Measurements from ENCODE around the genes FAM200A, CYP3A5 and ZCWPW1.

DNA sequence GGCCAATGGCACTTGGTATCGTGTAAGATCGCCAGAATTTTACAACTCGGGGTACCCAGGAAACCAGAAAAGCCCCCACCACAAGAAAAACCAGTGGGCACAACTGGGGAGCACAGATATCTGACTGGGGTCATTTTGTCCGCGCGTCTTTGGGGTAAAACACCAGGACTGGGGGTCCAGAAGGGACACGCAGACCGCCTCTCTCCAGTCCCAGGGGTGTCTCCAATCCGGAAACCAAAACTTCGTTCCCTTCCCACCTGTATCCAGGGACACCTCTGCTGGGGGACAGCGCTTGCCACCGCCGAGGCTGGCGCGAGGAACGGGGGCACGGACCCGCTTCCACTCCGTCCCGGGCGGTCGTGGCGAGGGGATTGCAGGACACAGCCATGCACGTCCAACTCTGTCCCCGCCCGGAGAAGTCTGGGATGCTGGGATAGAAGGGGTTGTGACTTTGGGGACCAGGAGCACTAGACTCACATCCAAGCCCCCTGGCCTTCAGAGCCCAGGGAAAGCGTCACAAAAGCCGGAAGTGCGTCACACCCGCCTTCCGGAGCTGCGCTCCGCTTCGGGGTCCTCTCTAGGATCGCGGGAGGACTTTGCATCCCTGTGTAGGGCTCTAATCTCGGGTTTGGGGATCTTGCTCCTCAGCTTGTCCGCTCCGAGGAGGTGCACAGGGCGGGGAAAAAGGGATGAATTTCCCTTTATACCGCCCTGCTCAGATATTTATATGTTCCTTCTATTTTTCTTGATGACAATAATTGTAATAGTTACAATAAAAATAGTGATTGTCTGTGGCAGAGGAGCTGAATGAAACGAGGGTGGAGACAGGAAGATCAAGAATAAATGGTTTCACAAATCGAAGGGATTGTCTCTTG is at the start of gene FAM200A:
Gene FAM200A, minus strand, starts transcription at position 518 of the 875 bp plus-strand sequence.
- PRO-cap = bidirectional peak, plus-strand start at position 580 of the sequence, minus-strand start at position 497 of the sequence
- RAMPAGE, long total RNA, 3 experiments = start-site peak on the minus strand in 3 of 3 experiments, centred at positions 493 to 516 of the sequence, 15 to 53 reads per replicate

GRCh38 chr7:99562104-99562635 is 3.7 kb downstream of the ZNF655 start:
- PRO-cap = no peak
- RAMPAGE, long total RNA, 3 experiments = no peak in any of the 3 experiments

GRCh38 chr7:99562636-99563351 is 4.4 kb downstream of the ZNF655 start:
- PRO-cap = no peak
- RAMPAGE, long total RNA, 3 experiments = no peak in any of the 3 experiments

DNA sequence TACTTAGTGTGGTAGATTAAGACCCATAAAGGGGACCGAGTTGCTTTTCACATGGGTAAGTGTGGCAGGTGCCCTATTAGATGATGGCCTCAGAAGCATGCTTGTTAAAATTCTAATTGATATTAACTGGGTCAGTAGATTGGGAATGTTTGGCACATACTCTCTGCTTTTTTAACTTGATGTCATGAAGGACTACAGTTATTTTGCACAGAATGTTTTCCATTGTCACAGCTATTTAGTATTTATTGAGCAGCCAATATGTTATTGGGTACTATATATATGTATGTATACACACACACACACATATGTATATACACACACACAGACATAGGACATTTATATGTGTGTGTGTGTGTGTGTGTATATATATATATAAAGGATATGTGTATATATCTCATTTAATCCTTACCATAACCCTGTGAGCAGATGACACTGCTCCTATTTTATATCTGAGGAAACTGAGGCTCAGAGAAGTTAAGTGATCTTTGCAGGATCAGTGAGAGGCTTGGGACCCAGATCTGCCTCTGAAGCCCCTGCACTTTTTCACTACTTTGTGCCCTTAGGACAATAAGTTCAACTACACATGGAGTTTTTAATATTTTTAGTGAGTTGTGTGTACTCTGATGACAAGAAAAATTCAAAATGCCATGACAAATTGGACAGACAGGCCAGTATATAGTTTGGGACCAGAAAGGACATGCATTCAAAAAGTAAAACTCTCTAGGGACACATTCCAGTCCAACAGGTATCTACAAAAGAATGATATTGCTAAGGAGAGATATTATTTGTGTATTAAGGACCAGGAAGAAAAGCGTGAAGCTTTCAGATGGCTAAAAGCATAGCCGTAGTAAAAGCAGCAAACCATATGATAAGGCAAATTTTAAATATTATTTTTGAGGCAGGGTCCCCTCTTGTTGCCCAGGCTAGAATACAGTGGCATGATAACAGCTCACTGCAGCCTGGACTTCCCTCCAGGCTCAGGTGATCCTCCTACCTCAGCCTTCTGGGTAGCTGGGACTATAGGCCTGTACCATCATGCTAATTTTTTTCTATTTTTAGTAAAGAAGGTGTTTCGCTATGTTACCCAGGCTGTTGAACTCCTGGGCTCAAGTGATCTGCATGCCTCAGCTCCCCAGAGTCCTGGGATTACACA is 7.6 kb downstream of the ZNF655 start:
- PRO-cap = no peak
- RAMPAGE, long total RNA, 3 experiments = no peak in any of the 3 experiments

GRCh38 chr7:99658419-99659324 is 21.1 kb downstream of the CYP3A5 start:
- PRO-cap = no peak
- RAMPAGE, long total RNA, 3 experiments = no peak in any of the 3 experiments

DNA sequence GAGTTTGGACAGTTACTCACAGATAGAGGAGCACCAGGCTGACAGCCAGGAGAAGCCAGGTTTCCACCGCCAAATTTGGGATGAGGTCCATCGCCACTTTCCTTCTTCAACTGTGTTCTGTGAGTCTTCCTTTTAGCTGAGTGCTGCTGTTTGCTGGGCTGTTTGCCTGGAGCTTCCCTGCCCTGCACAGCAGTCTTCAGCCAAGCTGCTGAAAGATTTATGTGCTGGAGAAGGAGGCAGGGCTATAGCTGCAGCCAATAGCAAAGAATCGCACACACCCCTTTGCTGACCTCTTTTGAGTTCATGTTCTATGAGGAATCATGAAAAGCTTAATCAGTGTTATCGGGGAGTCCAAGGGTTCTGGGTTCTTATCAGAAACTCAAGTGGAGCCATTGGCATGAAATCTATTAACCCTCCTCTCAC is at the start of gene CYP3A5:
Gene CYP3A5, minus strand, starts transcription at position 191 of the 423 bp plus-strand sequence.
- PRO-cap = no peak
- RAMPAGE, long total RNA, 3 experiments = start-site peak on the minus strand in 3 of 3 experiments, centred at positions 191 to 193 of the sequence, 14 to 451 reads per replicate

DNA sequence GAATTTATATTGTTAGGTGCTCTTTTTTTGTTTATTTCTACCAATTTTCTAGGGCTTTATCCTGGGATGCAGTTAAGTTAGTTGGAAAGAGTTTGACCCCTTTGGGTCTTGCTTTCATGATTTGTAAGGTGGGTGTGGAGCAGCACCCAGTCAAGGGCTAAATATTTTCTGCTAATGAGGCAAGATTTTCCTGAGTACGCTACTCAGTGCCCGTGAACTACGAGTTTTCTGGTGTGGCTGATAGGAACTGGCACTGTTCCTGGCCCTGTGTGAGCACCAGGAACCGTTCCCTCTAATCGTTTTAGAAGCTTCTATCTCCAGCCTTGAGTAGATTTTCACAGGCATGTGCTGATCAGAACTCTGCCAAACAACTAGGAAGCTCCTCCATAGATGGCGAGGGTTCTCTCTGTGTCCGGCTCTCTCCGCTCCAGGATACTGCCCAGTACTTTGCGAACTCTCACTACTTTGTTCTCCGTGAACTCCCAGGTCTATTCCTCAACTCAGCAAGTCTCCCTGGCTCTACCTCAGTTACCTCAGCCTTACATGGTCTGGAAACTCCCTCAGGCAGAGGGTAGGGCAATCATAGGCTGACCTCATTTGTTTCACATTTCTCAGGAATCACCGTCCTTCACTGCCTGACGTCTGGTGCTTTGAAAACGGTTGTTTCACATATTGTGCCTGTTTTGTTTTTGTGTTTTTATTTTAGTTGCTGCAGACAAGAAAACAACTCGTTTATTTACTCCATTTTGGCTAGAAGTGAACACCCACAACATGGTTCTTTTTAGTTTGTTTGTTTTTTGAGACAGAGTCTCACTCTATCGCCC is 17.7 kb downstream of the TRIM4 start:
- PRO-cap = no peak
- RAMPAGE, long total RNA, 3 experiments = no peak in any of the 3 experiments

DNA sequence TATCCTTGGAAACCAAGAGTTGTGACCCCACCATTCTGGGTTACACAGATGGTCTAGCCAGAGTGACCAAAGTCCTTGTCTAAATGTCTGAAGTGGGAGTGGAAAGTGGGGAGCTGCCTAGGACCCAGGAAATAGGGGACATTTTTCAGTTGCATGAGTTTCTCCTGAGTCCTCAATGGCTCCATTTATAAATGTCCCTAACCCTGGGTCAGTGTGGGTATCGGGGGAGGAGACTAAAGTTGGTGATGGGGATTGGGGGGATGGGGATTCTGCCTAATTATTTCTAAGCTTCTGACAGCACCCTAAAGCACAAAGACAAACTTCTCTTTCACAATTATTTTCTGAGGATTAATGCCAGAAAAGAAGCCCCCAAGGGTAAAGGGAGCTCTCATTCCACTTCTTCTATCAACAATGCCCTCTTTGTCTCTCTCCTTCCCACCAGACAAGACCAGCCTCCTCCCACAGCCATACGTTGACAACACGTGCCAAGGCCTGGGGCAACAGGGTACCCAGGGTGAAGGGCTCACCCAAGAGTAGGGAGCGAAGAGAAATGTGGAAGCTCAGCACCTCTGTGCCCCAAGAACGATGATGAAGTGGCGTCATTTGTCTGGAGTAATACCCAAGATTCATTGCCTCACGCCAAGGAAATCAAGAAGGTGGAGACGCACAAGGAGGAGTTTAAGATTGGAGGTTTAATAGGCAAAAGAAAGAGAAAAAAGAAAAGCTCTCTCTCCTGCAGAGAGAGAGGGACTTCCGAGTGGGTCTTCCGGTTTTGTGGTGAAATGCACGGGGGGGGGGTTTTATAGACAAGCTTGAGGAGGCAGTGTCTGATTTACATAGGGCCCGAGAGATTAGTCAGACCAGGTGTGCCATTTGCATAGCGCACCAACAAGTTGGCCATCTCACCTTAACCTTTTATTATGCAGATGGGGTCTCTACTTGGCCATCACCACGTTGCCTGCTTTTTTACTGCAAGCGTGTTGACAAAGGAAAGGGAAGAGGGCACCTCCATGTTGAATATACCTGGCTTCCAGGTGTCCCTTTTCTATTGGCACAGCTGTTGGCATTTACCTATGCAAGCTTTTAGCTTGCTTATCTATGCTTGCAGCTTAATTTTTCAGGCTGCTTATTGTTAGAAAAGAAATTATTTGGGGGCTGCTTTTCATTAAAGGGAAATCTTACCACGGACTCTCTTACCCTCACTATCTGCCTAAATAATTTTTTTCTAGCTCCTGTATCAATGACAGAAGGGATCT is 14.5 kb upstream of the GJC3 start:
- PRO-cap = no peak
- RAMPAGE, long total RNA, 3 experiments = no peak in any of the 3 experiments

GRCh38 chr7:100012496-100013244 is 2.7 kb upstream of the ZKSCAN1 start:
- PRO-cap = no peak
- RAMPAGE, long total RNA, 3 experiments = no peak in any of the 3 experiments

DNA sequence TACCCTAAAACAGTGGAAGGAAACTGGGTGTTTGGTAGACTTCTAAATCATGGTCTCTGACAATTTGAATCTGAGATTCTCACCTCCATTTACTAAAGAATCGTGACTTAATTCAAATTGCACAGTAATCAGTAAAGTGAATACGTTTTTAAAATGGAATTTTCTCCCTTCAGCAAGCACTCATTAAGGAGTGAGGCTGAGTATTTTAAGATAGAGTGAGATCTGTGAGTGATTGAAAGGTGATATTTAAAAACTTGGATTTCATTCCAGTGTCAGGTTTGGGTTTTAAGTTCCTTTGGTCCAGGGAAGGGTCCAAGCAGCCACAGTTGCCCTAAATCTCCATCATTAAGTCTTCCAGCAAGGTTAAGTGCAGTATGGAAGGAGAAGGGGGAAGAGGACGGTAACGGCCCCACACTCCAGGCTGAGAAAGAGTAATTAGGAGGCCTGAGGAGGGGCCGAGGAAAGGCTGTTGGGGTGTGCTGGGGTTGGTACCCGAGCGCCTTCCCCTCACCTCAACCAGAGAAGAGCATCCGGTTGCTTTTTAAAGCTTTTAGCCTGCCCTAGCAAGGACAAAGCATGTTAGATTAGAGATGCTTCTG is 9.2 kb upstream of the ZSCAN21 start:
- PRO-cap = no peak
- RAMPAGE, long total RNA, 3 experiments = no peak in any of the 3 experiments

DNA sequence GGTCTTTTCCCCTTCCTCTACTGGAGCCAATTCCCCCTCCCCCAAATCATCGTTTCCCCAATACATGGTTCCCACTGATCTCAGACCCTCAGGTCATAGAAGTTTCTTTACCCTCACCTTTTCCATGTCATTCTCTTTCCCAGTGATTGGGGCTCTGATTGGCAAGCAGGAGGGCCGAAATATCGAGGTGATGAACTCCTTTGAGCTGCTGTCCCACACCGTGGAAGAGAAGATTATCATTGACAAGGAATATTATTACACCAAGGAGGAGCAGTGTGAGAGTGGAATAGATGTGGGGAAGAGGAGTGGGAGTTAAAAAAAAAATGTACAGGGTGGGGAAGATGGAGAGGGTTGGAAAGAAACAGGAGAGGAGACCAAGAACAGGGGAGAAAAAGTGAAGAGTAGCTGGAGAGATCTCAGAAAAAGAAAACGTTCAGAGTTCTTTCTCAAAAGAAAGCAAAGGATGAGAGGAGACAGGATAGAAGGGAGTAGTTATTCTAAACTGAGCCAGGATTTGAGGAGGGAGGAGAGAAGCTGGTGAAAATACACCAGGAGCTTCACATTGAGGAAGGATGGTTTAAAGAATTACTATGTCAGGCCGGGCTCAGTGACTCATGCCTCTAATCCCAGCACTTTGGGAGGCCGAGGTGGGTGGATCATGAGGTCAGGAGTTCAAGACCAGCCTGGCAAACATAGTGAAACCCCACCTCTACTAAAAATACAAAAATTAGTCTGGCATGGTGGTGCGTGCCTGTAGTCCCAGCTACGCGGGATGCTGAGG is 893 bp downstream of the COPS6 start:
- PRO-cap = no peak
- RAMPAGE, long total RNA, 3 experiments = no peak in any of the 3 experiments

DNA sequence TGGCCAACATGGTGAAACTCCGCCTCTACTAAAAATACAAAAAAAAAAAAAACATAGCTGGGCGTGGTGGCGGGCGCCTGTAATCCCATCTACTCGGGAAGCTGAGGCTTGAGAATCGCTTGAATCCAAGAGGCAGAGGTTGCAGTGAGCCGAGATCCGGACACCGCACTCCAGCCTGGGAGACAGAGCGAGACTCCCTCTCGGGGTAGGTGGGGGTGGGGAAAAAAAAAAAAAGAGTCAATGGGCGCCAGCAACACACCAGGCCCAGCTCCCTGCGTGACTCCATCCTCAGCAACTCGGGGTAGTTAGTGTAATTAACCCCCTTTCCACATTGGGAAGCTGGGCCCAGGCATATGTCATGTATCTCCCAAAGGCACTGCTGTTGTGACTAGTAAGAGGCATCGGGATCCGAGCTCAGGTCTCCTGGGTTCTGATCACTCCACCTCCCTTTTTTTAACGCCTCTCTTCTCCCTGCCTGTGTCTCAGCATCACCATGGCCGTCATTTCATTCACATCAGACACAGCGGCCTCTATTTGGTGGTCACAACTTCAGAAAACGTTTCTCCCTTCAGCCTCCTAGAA is 837 bp downstream of the AP4M1 start:
- PRO-cap = no peak
- RAMPAGE, long total RNA, 3 experiments = no peak in any of the 3 experiments

DNA sequence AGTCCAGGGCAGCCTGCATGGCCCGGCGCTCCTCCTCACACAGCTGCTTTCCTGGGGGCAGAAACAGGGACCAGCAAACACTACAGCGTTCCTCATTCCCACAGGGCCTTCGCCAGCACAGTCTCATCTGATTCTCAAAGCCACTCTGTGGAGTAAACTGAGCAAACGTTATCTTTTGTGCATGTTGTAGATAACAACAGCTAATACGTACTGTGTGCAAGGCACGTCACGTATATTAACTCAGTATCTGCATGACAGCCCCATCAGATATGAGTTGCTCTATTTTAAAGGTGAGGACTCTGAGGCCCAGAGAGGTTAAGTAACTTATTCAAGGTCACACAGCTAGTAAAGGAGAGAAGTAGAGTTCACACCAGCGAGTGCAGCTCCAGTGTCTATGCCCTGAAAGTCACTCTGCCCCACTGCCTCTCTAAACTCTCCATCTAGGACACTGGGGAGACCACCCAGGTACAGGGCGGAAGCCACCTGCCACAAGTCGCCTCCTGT is 2.7 kb downstream of the TRAPPC14 start:
- PRO-cap = no peak
- RAMPAGE, long total RNA, 3 experiments = no peak in any of the 3 experiments

GRCh38 chr7:100201390-100202243 is 18.1 kb upstream of the PVRIG start:
- PRO-cap = no peak
- RAMPAGE, long total RNA, 3 experiments = no peak in any of the 3 experiments

DNA sequence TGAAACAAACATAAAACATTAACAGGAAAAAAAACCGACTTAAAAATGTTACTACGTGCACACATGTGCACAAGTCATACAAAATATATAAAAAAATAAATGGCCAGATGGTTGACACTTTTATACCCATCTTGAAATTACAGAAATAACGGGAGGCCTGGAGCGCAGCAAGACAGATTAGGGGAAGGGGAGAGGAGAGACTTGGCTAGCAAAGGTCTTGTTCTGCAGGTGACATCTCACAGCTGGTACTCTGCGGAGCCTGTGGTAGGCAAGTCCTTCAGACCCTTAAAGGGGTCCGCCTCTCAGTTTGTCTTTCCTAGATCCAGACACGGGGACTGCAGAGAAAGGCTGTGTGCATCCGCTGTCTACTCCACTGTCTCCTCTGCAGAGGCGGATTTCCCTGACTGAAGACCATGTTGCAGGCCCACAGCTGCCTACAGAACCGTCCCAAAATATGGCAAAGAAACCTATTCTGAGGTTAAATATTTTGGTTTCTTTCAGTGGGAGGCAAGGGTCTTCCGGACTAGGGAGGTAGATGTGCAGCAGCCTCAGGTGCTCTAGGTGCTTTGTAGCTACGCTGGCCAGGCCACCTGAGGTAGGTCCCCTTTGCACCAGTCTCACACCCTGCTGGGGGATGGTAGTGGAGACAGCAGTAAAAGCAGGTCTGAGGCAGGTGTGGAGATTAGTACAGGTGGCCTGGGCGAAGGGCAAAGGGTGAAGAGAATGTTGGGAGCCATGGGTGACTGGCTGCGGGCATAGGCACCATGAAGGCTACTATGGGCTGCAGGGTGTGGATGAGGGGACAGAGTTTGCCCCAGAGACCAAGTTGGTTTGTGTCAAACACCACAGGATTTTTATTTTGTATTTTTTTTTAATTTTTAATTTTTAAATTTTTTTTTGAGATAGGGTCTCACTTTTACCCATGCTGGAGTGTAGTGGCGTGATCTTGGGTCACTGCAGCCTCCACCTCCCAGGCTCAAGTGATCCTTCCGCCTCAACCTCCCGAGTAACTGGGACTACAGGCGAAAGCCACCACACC is 8.2 kb upstream of the PILRB start:
- PRO-cap = no peak
- RAMPAGE, long total RNA, 3 experiments = no peak in any of the 3 experiments

DNA sequence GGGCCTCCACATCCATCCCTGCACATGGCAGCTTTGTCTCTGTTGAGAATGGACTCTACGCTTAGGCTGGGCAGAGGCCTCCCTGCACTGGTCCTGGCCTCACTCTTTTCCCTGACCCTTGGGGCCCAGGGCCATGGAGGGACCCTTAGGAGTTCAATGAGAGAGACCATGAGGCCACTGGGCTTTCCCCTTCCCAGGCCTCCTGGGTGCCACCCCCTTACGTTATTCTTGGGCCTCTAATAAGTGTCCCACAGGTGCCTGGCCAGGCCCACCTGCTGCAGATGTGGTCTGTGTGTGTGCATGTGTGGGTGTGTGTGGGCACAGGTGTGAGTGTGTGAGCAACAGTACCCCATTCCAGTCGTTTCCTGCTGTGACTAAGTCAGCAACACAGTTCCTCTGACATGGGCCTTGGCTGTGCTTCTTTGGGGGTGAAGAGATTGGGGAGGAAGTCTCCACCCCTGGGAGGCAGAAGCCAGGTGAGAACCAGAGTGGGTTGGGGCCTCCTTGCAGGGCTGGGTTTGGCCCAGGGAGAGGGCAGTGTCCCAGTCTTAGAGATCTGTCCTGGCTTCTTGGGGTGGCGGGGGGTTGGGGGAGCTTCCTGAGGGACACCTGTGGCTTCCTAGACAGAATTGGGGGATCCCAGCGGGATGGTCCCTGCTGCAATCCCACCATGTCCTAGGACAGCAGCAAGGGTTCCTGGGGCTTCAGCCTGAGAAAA is 4.2 kb upstream of the PILRB start:
- PRO-cap = no peak
- RAMPAGE, long total RNA, 3 experiments = no peak in any of the 3 experiments

GRCh38 chr7:100428173-100429236 is at the start of gene ZCWPW1:
Gene ZCWPW1, minus strand, starts transcription at chr7:100428703.
- PRO-cap = bidirectional peak, plus-strand start at chr7:100428463, minus-strand start at chr7:100428401; bidirectional peak, plus-strand start at chr7:100428631, minus-strand start at chr7:100428675; bidirectional peak, plus-strand start at chr7:100428790, minus-strand start at chr7:100428844; bidirectional peak, plus-strand start at chr7:100429447, minus-strand start at chr7:100429140
- RAMPAGE, long total RNA, 3 experiments = start-site peak on the plus strand in 3 of 3 experiments, at chr7:100428749-100428918 at its widest, 71 to 131 reads per replicate; start-site peak on the minus strand in 3 of 3 experiments, at chr7:100428251-100428705 at its widest, 17 to 97 reads per replicate

DNA sequence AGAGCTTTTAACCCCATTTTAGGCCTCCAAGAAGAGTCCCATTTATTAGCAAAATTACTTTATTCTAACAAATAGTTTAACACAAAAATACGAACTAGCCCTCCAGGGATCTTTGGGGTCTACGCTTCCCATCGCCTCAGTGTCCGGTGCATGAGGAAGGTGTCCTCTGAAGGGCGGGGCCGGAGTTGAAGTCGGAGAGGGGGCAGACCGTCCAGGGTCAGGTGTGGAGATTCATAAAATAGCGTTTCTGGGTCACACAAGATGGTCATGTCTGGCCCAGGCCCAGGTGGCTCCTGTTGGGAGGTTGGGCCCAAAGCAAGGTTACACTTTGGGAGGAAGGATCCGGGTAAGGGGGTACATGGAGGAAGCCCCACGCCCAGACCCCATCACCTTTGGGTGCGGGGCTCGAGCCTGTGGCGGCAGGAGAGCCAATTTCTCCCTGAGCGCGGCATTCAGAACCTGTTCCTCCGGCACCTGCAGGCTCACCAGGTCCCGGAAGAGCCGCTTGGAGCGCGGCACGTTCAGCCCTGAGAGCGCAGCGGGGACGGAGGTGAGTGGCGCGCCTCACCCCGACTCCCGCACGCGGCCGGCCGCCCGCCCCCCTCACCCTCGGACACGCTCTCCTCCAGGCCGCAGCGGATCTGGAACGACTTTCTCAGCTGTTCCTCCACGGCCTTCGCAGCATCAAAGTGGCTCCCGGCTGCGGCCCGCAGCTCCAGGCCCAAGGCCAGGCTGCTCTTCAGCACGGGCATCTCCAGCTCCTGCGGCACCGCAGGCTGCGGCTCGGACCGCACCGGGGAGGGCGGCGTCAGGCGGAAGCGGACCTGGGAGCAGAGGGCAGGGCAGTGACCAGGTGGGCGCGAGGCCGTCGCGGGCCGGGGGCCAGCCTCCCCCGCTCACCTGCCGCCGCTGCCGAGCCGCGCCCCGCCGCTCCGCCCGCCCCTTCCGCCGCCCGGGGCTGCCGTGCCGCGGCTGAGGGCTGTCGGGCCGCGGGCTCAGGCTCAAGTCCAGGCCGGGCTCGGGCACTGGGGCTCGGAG is 737 bp downstream of the PPP1R35 start:
- PRO-cap = unidirectional peak, plus-strand start at position 530 of the sequence
- RAMPAGE, long total RNA, 3 experiments = no peak in any of the 3 experiments

GRCh38 chr7:100470649-100471000 is 6.6 kb upstream of the SPACDR start:
- PRO-cap = no peak
- RAMPAGE, long total RNA, 3 experiments = no peak in any of the 3 experiments

- PRO-cap = no peak
- RAMPAGE, long total RNA, 3 experiments = no peak in any of the 3 experiments
These were observed 8.0 kb downstream of the AGFG2 start for GRCh38 chr7:100546996-100547417.